Subcutaneous preadipocyte (primary cell): ENCODE measurements around the gene KRT72.

DNA sequence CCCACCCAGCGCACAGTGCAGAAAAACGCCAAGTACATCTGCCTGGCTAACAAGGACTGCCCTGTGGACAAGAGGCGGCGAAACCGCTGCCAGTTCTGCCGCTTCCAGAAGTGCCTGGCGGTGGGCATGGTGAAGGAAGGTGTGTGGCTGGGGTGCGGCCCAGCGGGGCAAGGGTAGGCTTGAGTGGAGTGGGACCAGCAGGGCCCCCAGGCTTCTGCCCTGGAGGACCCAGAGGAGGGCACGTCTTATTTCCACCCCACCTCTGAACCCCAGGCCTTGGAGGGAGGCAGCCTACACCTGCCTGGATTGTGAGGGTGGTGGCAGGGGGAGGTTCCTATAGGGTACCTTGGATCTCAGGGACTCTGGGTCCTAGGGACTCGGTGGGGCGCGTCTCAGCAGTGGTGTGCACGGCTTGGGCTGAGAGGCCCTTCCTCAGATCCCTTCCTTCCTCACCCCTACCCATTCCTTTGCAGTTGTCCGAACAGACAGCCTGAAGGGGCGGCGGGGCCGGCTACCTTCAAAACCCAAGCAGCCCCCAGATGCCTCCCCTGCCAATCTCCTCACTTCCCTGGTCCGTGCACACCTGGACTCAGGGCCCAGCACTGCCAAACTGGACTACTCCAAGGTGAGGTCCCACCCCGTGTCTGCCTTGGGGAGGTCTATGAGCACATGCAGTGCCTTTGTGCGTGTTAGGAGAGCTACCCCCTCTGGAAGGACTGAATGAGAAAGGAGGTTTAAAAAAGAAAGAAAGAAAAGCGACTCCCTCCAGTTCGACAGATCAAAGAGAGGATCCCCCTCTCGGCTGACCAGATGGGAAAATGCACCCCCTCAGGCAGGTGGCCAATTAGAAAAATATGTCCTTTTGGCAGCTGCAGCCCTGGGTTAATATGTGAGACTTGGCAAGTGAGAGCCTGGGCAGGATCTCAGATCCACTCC lies 5.0 kb downstream of the NR4A1 start:
- CAGE, long polyA plus RNA: no peak

DNA sequence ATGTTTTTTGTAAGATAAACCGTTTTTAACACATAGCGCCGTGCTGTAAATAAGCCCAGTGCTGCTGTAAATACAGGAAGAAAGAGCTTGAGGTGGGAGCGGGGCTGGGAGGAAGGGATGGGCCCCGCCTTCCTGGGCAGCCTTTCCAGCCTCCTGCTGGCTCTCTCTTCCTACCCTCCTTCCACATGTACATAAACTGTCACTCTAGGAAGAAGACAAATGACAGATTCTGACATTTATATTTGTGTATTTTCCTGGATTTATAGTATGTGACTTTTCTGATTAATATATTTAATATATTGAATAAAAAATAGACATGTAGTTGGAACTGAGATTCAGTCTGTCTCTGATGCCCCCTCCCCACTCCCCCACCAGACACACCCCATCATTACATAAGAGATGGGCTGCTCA lies 7.9 kb downstream of the NR4A1 start:
- CAGE, long polyA plus RNA: no peak

- CAGE, long polyA plus RNA: no peak
Observed at GRCh38 chr12:52115748-52115978, 36.2 kb downstream of the SMIM41 start.

- CAGE, long polyA plus RNA: no peak
Observed at GRCh38 chr12:52151481-52152721, 39.9 kb downstream of the KRT80 start.

- CAGE, long polyA plus RNA: no peak
Observed at GRCh38 chr12:52247345-52248377, 14.6 kb downstream of the KRT7 start.

DNA sequence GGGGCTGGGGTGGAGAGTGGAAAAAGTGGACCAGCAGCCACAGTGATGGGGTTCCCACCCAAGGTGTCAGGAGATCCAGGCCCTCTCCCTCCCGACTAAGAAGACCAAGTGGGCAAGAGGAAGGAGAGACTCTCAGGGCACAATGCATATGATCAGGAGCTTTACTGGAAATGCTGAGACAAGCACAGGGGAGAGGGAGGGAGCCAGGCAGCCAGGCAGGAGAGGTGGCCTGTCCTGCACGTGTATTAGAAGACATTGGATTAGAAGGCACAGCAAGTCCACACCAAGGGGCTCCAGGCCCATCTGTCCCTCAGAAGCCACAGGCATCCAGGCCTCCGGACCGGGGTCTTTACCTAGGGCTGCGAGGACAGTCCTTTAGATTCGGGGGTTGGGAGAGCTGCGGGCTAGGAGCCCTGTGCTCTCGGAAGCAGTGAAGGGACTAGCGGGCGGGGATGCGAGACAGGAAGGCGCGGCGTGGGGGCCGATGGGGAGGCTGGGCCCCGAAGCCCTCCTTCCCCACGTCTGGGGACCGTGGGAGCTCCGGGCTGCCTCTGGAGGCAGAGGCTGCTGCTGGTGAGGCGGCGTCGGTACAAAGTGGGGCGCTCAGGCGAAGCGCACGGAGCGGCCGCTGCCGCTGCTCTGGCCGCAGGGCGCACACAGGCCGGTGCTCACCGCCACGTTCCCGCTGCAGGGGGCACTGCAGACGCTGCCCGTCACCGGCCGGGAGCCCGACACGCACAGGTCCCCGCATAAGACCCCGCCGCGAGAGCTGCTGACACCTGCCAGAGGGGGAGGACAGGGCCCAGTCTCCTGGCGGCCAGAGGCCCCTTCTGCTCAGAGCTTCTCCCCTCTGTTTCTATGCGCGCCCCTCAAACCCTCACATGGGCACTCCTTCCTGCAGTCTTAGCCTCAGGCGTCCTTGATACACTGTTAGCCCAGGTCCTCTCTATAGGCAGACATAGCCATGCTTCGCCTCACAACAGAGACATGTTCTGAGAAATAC lies 17.1 kb downstream of the KRT7 start:
- CAGE, long polyA plus RNA: no peak

DNA sequence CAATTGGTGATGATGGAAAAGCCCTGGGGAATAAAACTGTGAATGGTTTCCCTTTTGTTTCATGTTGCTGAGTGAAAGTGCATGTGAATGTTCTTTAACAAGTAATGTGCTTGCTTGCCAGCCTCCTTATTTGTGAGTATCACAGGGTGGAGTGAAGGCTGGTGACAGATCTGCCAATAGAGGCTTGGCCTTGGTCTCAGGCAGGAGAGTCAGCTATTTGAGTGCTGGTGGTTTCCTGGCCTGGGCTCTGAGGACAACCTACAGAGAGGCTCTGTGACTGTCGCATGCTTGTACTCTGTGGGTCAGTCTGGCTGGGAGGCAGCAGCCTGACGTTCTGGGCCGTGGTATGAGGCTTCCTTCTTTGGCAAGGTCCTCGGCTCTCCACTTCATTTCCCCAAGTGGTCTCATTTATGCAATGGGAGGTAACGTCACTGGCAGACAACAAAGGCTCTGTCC lies 20.6 kb downstream of the KRT85 start:
- CAGE, long polyA plus RNA: no peak

- CAGE, long polyA plus RNA: no peak
Observed at GRCh38 chr12:52488207-52488774, 4.8 kb downstream of the KRT6A start.

GRCh38 chr12:52515423-52516006 lies 4.7 kb downstream of the KRT5 start:
- CAGE, long polyA plus RNA: no peak

GRCh38 chr12:52522253-52523294 lies 2.4 kb upstream of the KRT5 start:
- CAGE, long polyA plus RNA: no peak

DNA sequence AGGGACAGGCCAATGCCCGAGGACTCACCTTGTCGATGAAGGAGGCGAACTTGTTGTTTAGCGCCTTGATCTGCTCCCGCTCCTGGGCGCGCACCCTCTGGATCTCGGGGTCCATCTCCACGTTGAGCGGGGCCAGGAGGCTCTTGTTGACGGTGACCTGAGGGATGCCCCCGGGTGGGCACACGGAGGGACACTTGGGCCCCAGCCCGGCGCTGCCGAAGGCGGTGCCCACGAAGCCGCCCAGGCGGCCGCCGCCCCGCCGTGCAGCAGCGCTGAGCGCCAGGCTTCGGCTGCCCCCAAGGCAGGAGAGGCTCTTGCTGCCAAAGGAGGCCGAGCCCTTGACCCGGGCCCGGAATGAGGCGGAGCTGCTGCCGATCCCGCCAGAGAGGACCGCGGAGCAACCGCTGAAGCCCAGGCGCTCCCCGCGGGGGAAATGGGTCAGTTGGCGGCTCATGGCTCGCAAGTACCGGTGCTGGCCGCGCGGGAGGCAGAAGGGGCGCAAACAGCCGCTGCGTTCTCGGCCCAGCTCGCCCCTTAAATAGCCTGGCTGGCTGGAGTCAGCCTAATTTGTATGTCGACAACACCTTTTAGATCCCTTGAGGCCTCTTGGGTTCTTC lies at the start of gene KRT72:
TSS of gene KRT72 (minus strand) at position 465 of the 617 bp plus-strand sequence.
- CAGE, long polyA plus RNA: no peak

GRCh38 chr12:52650243-52650970 lies 1.6 kb downstream of the KRT2 start:
- CAGE, long polyA plus RNA: no peak

DNA sequence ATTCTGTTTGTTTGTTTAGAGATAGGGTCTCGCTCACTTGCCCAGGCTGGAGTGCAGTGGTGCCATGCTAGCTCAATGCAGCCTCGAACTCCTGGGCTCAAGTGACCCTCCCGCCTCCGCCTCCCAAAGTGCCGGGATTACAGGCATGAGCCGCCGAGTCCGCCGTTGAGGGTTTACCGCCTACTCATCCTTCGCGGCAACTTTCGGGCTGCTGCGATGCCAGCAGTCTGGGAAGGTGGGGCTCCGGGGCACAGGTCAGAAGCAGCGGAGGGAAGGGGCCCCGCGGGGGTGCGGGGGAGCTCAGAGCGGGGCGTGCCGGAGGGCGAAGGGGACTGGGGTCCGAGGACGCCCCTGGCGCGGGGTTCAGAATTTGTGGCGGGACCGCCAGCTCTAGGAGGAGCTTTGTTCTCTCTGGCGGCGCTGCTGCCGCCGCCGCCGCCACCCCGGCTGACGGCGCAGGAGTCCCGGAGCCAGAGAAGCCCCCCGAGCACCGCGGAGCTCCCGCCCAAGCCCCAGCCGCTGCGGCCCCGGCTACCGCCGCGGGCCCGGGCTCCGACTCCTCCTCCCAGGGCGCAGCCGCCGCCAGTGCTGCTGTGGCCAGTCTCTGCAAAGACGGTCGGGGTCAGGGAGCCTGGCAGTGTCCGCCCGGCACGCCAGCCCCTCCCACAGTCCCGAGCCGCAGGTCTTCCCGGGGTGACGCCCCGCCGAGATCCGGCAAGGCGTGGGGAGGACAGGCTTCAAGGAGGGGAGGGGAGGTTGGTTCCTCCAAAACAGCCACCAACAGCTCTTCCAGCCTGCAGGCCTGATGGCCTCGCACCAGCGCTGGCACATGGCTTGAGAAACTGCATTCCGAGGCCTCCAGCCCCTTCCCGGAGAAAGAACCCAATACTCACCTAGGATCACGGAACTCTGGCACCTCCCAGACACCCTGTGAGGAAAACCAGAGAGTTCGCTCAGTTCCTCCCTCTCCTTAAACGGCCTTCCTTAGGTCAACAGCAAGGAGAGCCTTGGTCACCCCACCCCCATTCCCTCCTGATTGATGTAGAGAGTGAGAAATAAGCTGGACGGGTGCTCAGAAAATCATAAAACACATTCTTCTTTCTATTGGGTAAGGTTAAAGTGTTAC lies 11.0 kb upstream of the KRT77 start:
- CAGE, long polyA plus RNA: no peak

DNA sequence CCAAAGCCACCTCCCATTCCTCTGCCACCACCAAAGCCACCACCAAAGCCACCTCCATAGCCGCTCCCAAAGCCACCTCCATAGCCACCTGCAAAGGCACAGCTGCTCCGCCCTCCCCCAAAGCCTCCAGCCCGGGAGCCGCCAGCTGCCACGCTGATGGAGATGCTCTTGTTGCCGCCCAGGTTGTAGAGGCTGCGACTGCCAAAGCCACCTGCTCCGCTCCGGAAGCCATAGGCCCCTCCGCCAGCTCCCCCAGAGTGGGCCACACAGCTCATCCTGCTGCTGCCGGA lies 288 bp downstream of the KRT3 start:
- CAGE, long polyA plus RNA: no peak

GRCh38 chr12:52879305-52880343 lies 25.3 kb downstream of the KRT8 start:
- CAGE, long polyA plus RNA: no peak

- CAGE, long polyA plus RNA: no peak
Observed at GRCh38 chr12:52898672-52899042, 6.2 kb downstream of the KRT8 start.

DNA sequence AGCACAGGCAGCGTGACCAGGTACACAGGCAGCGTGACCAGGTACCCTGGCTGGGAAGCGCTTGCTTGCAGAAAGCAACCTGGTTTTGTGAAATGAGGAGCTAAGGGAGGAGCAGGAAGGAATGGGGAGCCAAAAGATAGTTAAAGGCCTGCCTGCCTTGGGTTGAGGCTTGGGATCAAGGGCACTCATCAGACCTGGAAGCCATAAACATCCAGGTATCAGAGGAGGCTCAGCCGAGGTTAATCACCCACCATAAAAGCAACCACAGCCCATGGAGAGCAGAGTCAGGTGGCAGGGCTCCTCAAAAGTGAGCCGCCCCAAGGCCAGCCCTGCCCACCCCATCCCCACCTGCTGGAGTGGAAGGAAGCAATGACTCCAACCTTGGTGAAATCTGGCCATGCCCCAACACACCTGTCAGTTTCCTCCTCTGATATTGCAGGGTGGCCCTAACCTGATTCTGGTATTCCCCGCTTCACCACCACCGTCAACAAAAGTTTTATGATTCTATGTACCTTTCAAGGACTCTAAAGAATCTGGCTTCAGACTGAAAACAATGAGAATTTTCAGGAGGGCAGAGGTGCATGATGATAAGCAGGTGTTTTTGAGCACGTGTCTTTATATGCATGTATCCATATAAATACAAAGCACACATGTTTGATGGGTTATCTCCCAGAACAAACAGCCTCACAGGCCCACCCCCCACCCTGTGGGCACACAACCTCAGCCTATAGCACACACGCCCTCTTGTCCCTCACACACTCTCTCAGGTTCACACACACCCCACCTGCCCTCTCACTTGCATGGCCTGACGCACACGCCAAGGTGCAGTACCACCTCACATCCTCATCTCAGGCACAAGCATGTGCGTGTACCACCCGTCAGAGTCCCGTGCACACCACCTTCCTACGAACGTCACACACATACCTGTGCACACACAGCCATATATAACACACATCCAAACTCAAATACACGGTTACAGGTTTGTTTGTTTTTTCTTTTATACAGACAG lies 8.3 kb upstream of the KRT8 start:
- CAGE, long polyA plus RNA: no peak

DNA sequence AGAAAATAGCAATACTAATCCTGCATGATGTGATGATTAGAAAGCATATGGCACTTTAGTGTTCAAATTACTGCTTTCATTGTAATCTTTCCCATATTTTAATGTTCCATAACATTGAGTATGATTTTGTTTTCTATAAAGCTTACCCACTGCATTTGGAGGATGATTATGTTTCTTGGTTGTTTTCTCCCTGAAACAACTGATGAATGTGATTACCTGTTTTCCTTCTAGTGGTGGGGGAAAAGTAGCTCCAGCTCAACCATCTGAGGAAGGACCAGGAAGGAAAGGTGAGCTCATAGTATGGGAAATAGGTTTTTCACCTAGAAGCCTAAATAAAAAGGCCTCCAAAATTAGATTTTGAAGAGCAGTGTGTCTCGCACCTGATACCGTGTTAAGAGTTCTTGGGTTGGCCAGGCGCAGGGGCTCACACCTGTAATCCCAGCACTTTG lies 11.7 kb upstream of the TNS2 start:
- CAGE, long polyA plus RNA: no peak

DNA sequence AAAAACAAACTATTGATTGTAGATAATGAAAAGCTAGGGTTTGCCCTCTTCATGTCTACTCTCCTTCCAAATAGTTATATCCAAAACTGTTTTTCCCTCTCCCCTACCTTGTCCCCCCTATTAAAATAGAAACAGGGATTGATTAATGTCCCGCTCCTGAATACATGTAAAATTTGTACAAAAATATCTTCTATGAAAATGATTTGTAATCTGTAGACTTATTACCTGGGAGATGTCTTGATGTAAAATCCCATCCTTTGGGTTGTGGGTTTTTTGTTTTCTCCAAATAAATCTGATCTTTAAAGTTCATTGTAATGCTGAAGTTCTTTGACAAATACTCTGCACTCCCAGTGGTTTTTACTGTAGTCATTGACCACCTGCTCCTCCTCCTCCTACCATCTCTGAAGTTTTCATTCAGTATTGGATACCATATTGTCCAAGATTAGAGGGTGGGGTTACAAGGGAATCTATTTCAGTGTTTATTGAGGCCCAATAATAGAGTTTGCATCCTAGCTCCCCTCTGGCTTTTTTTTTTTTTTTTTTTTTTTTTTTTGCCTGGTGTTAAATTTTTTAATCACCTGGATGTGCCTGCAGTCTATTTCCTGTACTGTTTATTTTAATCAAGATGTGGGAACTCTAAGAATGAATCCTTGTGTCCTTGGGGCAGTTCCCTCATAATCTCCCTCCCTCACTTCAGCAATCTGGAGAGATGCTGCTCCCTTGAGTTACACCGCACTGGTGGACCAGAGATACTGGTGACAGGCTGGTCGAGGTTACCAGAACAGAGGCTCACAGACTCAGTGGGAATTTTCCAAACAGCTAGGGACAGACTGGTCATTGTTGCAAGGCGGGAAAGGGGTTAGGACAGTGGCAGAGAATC lies 7.7 kb upstream of the TNS2 start:
- CAGE, long polyA plus RNA: no peak

DNA sequence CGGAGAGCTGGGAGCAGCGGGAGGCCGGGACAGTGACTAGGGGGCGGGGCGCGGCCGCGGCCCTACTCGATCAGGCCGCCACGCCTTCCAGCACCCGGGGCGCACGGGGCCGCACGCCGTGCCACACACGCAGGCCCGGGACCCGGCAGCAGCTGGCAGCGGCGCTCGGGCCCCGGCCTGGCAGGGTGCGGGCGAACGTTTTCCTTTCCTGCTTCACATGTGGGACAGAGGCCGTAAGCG lies 2.4 kb upstream of the TNS2 start:
- CAGE, long polyA plus RNA: no peak